ENCODE measurements around a stretch of chr20.

GRCh38 chr20:58232561-58233170 lies 4.2 kb upstream of the ANKRD60 start:
- RRBS = no CpG with 5 or more reads among the region's 9 CpGs

GRCh38 chr20:58239395-58240059 lies 11.1 kb upstream of the ANKRD60 start:
- RRBS = no CpG with 5 or more reads among the region's 8 CpGs

DNA sequence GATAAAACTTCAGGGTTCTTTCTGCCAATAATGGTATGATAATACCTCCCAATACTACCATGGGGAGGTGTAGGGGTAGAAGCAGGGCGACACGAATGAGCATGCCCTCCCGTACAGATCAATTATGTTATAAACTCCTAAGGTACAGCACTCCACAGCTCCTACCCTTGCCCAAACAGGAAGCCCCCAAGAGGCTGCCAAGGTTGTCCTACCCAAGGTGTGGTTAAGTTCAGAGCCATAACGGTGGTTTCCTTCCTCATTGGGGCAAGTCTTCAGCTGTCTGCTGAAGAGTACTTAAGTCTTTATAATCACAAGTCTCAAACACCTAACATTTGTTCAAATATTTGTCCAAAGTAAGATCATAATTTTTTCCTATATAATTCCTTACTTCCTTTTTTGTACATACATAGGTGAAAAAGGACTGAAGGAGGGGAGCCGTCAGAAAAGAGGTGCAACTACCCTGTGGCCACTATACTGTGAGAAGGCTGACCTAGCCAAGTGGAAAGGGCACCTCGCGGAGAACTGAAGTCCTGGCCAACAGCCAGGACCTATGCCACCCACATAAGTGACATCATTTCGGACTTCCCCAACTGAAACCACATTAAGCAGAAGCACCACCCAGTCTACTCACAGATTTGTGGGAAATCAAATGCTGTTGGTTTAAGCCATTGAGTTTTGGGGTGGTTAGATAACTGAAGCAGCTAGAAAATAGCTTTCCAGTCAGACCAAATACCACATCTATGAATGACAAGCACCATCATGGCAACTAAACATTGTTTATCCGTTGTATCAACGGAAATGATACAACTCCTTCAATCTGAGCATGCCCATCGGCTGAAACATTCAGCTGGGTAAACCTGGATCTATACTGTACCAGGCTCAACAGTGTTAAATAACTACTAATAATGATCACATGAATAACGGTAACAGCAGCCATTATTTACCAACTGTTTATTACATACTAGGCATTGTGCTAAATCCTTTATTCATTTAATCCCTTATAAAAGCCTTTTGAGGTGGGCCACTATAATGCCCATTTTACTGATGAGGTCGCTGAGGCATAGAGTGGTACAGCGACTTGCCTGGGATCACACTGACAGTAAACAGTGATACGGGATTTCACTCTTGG lies 2.8 kb upstream of the RAB22A start:
- RRBS = no CpG with 5 or more reads among the region's 15 CpGs

DNA sequence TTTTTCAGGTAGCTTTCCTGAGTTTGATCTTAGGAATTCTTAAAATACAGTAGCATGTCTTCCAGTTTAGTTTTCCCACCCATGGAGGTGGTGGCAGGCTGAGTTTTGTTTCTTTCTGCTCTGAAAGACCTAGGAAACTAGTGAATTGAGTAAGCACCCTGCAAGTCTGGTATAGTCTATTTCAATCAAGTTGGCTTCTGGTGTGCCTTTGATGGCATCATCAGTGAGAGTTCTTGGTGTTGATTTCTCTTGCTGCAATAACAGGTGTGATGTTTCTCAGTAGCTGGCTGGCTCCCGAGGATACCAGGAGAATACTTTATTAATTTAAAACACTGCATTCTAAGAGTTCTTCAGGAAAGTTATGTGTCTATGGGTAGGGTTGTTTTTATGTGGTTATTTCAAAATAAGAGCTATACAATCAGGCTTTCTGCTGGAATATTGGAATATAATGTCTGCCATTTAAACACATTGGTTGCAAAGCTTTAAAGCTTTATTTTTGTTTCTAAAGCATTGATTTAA lies 19.0 kb downstream of the VAPB start:
- RRBS = no CpG with 5 or more reads among the region's 1 CpG

GRCh38 chr20:58443881-58444398 lies 54.9 kb downstream of the VAPB start:
- RRBS = no CpG with 5 or more reads among the region's 8 CpGs

DNA sequence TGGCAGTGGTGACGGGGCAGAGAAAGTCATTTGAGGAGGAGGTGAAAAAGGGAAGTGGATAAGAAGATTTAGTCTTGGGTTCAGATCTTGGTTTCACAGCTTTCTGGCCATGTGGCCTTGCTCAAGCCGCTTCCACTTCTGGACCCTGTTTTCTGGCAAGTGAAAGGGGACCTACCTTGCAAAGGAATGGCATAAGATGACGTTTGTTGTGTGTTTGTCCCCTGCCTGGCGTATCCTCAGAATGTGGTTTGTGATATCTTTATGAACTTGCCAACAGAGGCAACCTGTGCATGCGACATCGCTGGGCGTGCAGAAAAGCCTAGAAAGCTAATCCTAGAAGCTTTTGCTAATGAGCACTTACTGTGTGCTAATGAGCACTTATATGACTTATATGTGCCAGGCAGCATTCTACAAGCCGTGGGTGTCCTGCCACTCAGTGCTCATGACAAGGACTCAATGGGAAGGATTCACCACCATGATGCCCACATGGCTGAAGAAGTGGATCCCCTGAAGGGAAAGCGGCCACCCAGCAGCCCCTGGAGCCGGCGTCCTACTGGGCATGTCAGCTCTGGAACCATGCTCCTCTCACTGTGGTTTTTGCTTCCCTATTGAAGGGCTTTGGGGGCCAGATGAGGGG lies 23.6 kb upstream of the STX16 start:
- RRBS = no CpG with 5 or more reads among the region's 11 CpGs

DNA sequence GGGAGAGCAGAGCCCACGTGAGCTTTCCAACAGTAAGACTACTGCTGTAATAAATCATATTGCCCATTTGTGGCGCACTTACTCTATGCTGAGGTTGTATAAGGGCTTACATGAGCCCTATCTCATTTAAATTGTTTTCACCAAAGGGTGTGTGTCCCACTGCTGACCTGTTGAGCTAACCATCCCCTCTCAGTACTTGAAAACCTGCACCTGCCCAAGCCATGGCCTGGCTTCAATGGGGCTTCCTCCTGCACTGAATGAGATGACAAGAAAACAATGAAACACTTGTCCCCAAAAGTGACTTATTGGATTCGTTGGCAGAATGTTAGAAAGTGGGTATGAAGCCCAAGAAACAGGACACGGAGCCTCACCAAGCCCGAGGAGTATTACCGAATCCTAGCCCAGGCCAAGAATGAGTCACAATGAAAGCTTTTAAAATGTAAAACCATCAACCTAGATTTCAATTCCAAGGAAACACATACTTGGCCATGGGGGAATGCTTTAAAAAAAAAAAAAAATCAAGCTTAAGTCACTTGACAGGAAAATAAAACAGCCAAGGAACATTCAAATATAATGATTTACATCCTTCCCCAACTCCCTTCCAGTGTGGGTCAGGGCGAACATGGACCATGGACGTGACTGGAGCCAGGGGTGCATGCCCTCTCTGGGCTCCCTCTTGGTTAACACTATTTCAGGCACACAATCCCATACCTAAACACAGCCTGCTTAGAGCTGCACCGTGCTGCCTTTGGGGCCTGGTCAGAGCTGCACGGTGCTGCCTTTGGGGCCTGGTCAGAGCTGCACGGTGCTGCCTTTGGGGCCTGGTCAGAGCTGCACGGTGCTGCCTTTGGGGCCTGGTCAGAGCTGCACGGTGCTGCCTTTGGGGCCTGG lies 3.2 kb upstream of the STX16 start:
- RRBS = no CpG with 5 or more reads among the region's 13 CpGs

GRCh38 chr20:58676011-58676721 lies 16.4 kb upstream of the NPEPL1 start:
- RRBS = no CpG with 5 or more reads among the region's 22 CpGs

DNA sequence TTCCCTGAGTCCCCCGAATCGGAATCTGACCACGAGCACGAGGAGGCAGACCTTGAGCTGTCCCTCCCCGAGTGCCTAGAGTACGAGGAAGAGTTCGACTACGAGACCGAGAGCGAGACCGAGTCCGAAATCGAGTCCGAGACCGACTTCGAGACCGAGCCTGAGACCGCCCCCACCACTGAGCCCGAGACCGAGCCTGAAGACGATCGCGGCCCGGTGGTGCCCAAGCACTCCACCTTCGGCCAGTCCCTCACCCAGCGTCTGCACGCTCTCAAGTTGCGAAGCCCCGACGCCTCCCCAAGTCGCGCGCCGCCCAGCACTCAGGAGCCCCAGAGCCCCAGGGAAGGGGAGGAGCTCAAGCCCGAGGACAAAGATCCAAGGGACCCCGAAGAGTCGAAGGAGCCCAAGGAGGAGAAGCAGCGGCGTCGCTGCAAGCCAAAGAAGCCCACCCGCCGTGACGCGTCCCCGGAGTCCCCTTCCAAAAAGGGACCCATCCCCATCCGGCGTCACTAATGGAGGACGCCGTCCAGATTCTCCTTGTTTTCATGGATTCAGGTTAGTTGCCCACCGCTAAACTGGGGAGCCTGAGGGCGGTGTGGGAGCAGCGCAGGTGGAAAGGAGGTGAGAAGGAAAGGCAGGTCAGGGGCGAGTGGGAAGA lies 50.8 kb upstream of the GNAS start:
- RRBS = 0% methylated on average over 1 of the region's 53 CpGs

- RRBS = no CpG with 5 or more reads among the region's 3 CpGs
Observed at GRCh38 chr20:58895295-58895832, 4.1 kb downstream of the GNAS start.

DNA sequence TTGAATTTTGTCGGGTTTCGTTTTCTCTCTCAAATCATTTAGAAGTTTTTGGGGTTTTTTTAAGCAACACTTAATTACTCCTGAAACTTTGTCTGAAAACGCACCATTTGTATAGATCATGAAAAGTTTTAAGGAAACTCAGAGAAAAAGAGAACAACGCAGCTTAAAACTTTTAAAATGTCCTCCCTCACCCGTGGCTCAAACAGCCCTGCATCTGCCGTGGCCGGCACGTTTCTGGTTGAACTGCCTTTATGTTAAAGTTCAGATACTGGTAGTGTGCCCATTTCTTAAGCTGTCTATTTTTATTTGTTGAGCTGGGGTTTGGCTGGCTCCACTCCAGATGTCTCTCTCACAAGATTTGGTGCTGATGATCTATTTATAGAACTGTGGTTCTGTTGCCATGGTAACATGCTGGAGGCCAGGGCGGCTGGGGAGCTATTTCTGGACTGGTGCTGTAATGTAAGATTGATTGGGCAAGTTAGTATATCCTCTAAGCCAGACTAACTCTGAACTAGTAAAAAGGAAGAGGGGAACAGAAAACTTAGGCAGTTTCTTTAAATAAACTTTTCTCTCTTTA lies 16.5 kb downstream of the GNAS start:
- RRBS = no CpG with 5 or more reads among the region's 9 CpGs

DNA sequence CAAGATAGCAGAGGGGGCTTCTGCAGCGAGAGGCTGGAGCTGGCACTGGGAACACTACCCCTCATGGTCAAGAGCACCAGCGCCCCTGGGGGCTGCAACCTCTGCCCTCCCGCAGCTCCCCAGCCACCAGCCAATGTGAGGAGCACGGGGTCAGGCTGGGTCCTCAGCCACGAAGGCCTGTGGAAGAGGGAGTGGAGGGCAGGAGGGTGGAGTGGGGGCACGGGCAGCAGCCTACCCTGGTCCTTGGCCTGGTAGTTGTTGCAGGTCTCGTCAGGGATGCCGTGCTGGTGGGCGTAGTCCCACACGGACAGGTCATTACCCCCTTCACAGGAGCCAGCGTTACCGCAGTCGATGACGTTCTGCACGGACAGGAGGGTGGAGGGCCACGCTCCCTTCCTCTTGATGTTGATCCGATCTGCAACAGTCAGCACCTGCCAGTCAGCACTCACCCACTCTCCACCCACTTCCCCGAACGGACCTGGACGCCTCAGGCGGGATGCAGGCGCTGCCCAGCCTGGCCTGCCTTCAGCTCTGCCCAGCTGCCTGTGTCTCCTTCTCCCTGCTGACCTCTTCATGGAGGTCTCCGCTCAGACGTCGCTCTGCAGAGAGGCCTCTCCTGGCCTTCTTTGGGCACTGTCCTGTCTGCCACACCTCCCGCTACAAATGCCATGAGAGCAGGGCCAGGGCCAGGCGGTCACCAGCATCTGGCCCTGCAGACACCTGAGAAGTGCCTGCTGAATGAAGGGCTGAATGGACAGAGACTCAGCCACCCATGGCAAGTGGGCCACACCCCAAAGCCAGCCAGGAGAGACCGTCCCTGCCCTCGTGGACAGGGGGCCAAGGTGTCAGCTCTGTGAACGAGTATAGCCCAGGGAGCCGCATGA lies 5.6 kb downstream of the CTSZ start:
- RRBS = no CpG with 5 or more reads among the region's 31 CpGs

- RRBS = no CpG with 5 or more reads among the region's 17 CpGs
Observed at GRCh38 chr20:59043274-59043760, 731 bp upstream of the PRELID3B start.

- RRBS = no CpG with 5 or more reads among the region's 1 CpG
Observed at GRCh38 chr20:59149073-59149320, 14.6 kb upstream of the ZNF831 start.

GRCh38 chr20:59293075-59293791 lies 7.2 kb upstream of the EDN3 start:
- RRBS = 35% methylated on average over 1 of the region's 8 CpGs

DNA sequence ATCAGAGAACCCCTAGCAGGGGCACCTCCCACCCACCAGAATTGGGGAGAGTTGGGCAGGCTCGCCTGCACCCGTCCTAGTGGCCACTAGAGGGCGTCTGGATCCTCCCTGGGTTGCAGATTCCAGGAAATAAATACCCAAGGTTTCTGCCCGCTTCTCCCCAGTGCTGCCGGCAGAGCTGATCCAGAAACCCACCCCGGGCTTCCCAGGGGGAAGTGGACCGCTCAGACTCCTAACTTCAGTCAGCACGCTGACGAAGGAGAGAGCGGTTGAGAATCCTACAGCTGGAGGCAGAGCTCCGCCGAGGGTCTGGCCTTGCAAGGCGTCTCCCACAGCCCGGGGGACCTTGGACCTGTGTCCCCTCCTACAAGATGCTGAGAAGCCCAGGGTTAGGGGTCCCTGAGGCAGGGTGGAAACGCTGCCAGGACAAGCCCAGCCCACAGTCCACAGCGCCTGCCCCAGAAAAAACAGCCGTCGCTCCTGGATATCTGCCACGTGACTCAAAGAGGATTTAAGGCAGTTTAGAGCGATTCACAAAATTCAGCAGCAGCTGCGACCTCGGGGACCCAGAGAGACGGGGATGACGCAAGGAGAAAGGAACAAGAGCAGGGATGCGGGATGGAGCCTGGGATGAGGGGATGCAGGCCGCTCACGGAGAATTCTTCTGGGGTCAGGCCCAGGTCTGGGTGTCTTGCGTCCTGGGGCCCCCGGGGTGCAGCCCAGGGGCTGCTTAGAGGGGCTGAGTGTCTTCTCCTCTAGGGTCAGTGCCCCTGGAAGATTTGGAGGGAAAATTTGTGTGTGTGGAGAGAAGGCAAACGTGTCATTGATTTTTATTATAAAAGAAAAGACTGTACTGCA lies 32.5 kb upstream of the PHACTR3 start:
- RRBS = no CpG with 5 or more reads among the region's 30 CpGs

DNA sequence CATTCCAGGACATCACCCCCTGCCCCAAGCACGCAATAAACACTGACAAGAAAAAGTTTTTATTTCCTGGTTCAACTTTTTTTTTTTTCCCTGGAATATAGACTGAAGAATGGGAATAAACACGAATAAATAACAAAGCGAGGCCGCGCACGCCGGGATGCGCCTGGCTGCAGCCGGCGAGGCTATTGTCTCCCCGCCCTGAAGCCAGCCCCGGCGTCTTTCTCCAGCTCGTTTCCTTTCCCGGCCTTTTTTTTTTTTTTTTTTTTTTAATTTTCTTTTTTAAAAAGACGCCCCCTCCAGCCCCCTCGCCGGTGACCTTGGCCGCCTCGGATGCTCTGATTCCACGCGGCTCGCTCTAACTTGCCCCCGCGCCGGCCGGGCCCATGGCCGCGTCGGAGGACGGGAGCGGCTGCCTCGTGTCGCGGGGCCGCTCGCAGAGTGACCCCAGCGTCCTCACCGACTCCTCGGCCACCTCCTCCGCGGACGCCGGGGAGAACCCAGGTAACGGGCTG lies 348 bp downstream of the PHACTR3 start:
- RRBS = 5% methylated on average over 14 of the region's 45 CpGs

- RRBS = no CpG with 5 or more reads among the region's 14 CpGs
Observed at GRCh38 chr20:60750212-60750765, 501.8 kb upstream of the CDH4 start.

GRCh38 chr20:60975600-60976038 lies 276.4 kb upstream of the CDH4 start:
- RRBS = no CpG with 5 or more reads among the region's 6 CpGs

DNA sequence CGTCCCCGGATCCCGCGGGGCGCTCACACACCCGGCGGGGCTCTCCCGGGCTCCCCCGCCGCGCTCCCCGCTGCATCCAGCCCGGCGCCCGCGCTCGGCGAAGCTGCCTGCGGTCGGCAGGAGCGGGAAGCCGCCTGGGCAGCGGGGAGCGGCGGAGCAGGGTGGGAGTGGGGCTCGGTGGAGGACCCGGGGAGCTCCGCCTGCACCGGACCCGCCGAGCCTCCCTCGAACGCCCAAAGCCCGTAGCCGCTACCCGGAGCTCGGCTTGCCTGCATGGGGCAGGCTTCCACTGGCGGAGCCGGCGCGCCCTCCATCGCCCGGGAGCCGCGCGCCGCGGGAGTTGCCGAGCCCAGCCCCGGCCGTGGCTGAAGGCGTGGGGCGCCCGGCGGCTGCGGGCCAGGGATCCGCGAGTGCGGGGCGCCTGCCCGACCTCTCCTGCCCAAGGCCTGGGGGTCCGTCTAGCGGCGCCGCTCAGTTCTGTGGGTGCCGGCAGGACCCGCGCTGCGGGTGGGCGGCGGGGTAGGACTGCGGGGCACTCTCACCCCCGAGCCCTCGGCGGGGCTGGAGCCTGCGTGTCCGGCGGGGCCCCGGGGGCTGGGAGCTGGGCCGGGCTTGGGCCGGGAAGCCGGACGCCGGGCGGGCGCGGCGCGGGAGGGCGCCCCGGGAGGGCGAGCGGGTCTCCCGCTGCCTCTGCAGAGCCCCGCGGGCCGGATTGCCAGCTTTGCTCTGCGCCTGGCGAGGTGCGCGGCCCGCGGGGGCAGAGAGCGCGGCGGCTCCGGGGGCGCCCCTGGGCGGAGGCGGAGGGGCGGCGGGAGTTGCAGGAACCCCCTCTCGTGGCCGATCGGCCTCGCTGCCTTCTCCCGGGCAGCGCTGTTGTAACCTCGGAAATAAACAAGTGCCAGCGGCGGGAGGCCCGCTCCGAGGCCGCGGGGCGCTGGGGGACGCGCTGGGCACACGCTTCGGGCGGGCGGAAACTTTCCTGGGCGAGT lies 857 bp downstream of the CDH4 start:
- RRBS = 2% methylated on average over 82 of the region's 133 CpGs

All from pericardium (tissue), 1 donor.